Caco-2 (cell line): ENCODE data around the gene C3orf84.

DNA sequence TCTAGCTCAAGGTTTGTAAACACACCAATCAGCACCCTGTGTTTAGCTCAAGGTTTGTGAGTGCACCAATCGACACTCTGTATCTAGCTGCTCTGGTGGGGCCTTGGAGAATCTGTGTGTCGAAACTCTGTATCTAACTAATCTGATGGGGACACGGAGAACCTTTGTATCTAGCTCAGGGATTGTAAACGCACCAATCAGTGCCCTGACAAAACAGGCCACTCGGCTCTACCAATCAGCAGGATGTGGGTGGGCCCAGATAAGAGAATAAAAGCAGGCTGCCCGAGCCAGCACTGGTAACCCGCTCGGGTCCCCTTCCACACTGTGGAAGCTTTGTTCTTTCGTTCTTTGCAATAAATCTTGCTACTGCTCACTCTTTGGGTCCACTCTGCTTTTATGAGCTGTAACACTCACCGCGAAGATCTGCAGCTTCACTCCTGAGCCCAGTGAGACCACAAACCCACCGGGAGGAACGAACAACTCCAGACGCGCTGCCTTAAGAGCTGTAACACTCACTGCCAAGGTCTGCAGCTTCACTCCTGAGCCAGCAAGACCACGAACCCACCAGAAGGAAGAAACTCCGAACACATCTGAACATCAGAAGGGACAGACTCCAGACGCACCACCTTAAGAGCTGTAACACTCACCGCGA lies 85.2 kb downstream of the DHX30 start:
- PRO-cap, result no peak
- RRBS, result no CpG with 5 or more reads among the region's 20 CpGs

DNA sequence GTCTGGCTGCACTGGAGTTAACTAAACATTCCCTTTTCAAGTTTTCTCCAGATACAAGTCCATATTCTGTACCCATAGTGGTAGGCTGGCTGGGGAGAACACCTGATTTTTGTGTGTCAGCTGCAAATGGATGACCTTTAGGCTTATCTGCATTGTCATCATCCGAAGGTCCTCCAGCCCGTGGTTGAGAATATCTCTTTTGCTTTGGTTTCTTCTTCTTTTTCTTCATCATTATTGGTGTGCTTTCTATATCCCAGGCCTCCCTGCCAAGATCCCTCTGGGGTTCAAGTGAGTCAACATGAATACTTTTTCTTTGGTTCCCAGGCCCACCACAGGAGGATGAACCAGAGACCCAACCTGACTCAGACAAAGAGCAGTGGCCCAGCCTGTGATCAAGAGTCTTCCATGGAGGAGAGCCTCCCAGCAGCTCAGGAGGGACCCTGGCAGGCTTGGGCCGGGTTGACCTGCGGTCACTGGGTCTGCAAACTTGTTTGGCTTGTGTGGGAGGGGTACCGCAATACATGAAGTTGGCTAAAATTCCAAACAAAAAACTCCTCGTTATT lies 104.2 kb downstream of the MAP4 start:
- PRO-cap, result no peak
- RRBS, result no CpG with 5 or more reads among the region's 6 CpGs

GRCh38 chr3:47996001-47996458 lies 20.2 kb downstream of the MAP4 start:
- PRO-cap, result no peak
- RRBS, result no CpG with 5 or more reads among the region's 6 CpGs

DNA sequence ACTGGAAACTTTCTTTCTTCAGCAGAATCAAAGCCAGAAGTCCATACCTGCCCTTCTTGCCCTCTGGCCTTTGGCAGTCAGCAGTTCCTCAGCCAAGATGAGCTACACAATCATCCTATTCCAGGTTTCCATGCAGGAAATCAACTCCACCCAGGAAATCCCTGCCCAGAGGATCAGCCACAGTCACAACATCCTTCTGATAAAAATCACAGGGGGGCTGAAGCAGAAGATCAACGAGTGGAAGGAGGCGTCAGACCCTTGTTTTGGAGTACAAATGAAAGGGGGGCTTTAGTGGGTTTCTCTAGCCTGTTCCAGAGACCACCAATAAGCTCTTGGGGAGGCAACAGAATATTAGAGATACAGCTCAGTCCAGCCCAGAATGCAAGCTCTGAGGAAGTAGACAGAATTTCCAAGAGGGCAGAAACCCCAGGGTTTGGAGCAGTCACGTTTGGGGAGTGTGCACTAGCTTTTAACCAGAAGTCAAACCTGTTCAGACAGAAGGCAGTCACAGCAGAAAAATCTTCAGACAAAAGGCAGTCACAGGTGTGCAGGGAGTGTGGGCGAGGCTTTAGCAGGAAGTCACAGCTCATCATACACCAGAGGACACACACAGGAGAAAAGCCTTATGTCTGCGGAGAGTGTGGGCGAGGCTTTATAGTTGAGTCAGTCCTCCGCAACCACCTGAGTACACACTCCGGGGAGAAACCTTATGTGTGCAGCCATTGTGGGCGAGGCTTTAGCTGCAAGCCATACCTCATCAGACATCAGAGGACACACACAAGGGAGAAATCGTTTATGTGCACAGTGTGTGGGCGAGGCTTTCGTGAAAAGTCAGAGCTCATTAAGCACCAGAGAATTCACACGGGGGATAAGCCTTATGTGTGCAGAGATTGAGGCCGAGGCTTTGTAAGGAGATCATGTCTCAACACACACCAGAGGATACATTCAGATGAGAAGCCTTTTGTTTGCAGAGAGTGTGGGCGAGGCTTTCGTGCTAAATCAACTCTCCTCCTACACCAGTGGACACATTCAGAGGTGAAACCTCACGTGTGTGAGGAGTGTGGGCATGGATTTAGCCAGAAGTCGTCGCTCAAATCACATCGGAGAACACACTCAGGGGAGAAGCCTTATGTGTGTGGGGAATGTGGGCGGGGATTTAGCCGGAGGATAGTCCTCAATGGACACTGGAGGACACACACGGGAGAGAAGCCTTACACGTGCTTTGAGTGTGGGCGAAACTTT lies 27.4 kb downstream of the ZNF589 start:
- PRO-cap, result no peak
- RRBS, result no CpG with 5 or more reads among the region's 25 CpGs

- PRO-cap, result no peak
- RRBS, result no CpG with 5 or more reads among the region's 4 CpGs
These were observed 7.8 kb downstream of the PLXNB1 start for GRCh38 chr3:48421941-48422662.

DNA sequence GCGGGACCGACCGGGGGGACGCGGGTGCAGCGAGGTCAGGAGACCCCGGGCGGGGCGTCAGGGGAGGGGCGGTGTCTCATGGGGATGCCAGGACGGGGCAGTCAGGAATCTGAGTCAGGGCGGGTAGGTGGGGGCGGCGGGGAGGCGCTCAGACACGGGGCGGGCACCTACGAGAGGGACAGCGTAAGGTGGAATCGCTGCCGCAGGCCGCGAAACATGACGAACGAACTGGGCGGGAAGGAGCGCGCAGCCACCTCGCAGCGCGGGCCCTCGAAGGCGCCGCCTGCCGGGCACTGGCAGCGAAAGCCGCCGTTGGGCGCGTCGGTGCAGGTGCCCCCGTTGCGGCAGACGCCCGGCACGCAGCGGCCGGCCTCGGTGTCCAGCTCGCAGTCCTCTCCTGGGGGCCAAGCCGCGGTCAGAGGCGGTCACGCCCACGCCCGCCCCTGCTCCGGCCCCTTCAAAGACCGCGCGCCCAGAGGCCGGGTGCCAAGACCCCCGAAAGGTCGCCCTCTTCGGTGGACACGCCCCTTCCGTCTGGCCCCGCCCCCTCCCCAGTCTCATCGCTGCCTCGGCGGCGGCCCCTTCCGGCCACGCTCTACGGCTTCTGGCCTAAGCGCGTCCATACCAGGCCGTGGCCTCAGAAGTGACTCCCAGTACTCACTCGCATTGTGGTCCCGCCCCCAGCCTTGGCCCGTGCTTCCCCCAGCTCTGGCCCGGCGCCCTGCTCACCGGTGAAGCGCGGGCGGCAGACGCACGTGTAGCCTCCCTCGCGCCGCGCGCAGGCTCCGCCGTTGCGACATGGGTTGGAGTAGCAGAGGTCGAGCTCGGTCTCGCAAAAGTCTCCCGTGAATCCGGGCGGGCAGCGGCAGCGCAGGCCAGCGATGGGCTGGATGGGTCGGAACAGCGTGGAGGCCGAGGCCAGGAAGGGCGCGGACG lies 6.4 kb downstream of the CELSR3 start:
- PRO-cap, result no peak
- RRBS, result 95% methylated on average over 41 of the region's 111 CpGs

- PRO-cap, result no peak
- RRBS, result no CpG with 5 or more reads among the region's 10 CpGs
These were observed 3.3 kb upstream of the NCKIPSD start for GRCh38 chr3:48688839-48689638.

DNA sequence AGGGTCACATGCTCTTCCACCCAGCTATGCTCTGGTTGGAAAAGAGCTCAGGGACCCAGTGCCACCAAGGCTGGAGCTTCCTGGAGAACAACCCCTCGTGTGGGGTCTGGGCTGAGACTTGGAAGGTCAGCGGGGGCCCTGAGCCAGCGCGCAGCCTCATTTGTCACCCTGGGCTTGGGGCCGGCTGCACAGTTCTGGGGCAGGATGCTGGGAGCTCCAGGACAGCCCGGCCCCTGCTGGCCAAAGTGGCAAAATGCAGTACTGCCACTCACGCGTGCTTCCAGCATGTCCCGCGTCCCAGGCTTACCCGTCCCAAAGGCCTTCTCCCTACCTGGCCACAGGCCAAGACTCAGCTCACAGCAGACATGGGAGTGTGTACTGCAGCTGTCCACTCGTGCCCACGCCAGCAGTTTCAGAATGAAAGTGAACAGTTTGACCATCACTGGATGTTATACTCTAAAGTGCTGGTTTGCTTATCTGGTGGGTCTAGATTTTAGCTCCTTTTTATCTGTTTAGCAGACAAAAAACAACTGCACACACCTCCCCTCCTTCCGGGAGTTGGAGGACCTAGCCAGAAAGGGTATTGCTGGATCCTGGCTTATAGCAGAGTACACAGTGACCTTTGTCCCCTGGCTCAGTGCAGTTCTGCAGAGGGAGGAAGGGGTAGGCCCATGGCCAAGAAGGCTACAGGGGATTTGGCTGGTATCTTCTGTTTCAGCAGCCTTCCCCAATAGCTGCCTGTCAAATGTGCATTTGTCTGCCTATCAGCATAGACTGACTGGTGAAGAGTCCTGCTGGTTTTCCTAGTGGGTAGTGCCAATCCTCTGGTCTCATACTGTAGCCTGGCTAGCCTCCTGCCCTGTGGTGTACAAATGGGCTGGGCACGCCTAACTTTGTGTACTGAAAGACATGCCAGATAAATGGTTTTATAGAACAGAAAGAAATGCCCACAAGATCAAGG lies 23.1 kb upstream of the IP6K2 start:
- PRO-cap, result no peak
- RRBS, result no CpG with 5 or more reads among the region's 15 CpGs

GRCh38 chr3:48899211-48899731 lies 589 bp upstream of the SLC25A20 start:
- PRO-cap, result no peak
- RRBS, result no CpG with 5 or more reads among the region's 6 CpGs

DNA sequence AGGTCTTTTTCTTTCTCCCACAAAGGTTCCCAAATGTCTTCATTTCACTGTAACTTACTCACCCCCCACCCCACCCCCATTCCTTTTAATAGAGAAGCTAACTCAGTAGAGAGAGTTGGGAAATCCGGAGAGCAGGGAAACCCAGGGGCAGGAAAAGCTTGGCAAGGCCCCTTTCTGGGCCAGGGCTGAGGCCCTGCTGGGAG lies 1.5 kb upstream of the DALRD3 start:
- PRO-cap, result no peak
- RRBS, result no CpG with 5 or more reads among the region's 1 CpG

- PRO-cap, result no peak
- RRBS, result no CpG with 5 or more reads among the region's 6 CpGs
These were observed 24.5 kb downstream of the QRICH1 start for GRCh38 chr3:49069328-49069875.

DNA sequence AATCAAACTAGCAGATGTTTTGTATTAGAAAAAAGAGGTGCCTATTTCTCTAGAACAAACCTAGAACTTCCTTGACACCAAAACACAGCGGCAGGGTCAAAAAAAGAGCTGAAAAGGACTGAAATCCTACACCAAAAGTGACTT lies 1.4 kb downstream of the QRICH1 start:
- PRO-cap, result no peak
- RRBS, result no CpG with 5 or more reads among the region's 1 CpG

GRCh38 chr3:49092783-49093918 lies 720 bp downstream of the QRICH1 start:
- PRO-cap, result bidirectional peak, plus-strand start at chr3:49092981, minus-strand start at chr3:49092894; bidirectional peak, plus-strand start at chr3:49093459, minus-strand start at chr3:49093451; bidirectional peak, plus-strand start at chr3:49093743, minus-strand start at chr3:49093608
- RRBS, result 2% methylated on average over 42 of the region's 92 CpGs

DNA sequence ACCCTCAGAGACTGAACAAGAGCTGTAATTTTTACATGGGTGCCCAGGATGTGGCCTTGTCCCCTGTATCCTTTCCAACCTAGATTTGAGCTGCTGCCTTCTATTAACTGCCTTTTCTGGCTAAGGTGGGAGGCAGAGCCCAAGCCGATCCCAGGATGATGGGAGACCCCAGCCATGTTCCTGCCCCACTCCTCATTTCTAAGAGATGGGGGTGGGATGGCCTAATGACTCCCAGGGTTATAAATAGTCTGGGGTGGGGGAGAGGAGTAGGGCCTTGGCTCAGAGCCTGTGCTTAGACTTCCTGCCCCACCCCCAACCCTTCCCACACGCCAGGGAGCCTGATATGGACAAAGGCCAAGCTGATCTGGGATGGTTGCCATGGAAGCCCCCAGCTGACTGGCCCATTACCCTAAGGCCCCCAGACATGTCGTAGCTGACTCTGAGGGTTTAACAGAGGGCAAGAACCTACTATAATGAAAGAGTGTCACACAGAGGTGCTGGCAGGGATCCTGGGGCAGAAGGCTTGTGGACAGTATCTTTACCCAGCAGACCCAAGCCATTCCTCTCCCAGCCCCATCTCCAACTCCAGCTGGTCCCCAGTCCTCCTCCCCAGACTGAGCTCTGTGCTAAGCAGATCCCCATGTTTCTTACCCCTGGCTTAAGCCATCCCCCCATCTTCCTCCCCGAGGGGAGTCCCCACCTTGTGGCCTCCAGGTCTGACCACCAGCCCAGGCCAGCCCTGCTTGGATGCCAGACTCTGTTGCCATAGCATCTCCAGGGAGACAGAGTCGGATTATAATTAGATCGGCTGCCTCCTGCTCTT lies 2.0 kb downstream of the KLHDC8B start:
- PRO-cap, result no peak
- RRBS, result no CpG with 5 or more reads among the region's 6 CpGs

DNA sequence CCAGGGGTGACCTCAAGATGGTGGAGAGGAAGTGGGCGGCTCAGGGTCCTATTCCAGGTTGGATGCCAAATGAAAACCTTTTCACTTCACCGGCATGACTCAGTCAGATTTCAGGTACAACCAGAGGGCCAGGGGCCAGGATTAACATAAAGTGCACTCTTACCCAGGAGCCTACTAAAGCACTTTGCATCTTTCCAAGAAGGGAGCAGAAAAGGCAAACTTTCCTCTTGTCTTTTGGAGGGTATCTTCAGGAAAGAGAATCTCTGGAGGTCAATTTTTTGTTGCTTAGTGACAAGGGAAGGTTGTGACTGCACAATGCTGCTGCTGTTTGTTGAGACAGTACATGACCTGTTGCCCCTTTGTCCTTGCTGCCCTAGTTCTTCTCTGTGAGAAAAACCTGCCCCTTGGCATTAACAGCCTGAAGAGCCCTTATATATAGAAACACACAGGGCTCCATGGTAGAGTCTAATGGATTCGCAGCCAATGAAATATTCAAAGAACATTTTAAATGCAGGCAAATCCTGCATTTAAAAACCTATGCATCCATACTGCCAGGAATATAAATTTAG lies at the start of gene C3orf84:
C3orf84 (minus strand) TSS at position 277 of the 569 bp plus-strand sequence.
- PRO-cap, result no peak
- RRBS, result no CpG with 5 or more reads among the region's 3 CpGs

DNA sequence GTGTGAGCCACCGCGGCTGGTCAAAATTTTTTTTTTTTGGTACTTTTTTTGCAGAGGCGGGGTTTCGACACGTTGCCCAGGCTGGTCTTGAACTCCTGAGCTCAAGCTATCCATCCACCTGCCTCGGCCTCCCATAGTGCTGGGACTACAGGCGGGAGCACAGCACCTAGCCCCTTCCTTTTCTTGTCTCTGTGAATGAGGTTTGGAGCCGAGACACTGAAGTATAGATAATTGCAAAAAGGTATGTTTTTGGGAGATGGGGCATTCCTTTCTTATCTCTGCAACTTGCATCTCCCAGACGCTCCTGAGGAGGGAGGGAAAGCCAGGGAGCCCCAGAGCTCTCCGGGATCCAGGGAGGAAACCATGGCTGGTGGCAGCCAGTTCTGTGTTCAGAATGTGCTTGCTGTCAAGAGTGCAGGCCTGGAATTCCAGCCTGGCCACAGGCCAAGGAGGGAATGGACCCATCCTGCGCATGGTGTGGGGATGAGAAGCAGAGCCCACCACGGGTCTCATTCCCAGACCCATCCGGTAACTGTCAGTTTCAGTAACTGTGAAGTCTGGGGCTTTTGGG lies 1.2 kb upstream of the DAG1 start:
- PRO-cap, result unidirectional peak, plus-strand start at position 134 of the sequence; unidirectional peak, plus-strand start at position 297 of the sequence; unidirectional peak, plus-strand start at position 335 of the sequence
- RRBS, result no CpG with 5 or more reads among the region's 13 CpGs

DNA sequence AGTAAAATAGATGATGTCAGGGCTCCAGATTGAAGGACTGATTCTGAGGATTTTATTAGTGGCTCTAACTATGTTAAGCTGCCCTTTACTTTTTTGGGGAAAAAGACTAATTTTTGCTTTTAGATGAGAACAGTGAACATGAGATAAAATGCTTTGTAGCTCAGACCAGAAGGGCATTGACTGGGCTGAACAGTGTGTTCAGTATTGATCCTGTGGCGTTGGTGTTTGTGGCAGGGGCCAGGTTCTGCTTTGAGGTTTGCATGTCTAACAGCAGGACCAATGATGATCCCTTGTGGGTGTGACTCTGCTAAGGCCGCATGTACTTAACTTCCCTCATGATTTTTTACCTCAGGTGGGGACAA lies 34.5 kb upstream of the BSN start:
- PRO-cap, result no peak
- RRBS, result no CpG with 5 or more reads among the region's 2 CpGs

- PRO-cap, result no peak
- RRBS, result no CpG with 5 or more reads among the region's 16 CpGs
These were observed 1.1 kb upstream of the BSN start for GRCh38 chr3:49552927-49553757.

DNA sequence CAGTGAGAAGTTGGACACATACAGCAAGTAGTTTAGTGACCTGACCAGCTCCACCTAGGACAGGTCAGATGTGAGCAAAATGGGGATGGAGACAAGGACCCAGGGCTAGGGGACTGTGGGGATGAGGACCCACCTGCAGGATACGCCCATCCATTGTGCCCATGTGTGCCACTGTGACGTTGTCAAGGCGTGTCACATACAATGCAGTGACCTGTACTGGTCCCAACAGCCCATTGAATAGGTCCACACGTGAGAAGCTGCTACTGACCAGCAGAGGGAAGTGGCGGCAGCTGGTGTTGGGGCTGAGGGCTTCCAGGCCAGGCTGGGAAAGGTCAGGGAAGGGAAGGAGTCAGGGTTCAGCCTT lies 4.7 kb downstream of the MST1R start:
- PRO-cap, result no peak
- RRBS, result no CpG with 5 or more reads among the region's 5 CpGs

DNA sequence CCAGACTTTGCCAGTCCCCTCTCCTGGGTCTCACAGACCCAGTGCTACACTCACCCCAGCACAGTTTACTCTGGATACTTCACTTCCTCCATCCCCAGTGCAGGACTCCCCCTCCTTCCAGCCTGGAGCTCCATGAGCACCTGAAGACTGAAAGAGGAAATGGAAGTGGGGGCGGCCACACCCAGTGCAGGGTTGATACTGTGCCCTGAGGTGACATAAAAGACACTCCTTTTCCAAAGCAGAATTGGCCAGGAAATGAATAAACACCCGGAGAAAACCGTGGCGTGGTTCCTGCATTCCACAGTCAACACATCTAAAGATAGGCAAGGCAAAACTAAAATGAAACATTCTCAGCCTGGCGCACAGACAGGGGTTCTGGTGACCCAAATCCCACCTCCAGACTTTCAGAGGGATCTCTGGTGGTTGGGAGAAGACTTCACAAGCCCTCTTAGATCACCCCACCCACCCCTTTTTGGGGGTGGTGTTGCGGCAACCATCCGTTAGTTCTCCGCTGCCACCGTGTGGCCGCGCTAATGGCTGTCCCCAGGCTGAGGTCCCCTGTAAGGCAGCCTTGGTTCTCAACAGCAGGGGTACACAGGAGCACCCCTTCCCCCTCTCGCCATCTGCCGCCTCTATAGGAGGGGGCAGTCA lies 2.4 kb upstream of the MST1R start:
- PRO-cap, result no peak
- RRBS, result no CpG with 5 or more reads among the region's 13 CpGs